Stomach (tissue), 7 donors: ENCODE measurements around the gene ARL2BP.

DNA sequence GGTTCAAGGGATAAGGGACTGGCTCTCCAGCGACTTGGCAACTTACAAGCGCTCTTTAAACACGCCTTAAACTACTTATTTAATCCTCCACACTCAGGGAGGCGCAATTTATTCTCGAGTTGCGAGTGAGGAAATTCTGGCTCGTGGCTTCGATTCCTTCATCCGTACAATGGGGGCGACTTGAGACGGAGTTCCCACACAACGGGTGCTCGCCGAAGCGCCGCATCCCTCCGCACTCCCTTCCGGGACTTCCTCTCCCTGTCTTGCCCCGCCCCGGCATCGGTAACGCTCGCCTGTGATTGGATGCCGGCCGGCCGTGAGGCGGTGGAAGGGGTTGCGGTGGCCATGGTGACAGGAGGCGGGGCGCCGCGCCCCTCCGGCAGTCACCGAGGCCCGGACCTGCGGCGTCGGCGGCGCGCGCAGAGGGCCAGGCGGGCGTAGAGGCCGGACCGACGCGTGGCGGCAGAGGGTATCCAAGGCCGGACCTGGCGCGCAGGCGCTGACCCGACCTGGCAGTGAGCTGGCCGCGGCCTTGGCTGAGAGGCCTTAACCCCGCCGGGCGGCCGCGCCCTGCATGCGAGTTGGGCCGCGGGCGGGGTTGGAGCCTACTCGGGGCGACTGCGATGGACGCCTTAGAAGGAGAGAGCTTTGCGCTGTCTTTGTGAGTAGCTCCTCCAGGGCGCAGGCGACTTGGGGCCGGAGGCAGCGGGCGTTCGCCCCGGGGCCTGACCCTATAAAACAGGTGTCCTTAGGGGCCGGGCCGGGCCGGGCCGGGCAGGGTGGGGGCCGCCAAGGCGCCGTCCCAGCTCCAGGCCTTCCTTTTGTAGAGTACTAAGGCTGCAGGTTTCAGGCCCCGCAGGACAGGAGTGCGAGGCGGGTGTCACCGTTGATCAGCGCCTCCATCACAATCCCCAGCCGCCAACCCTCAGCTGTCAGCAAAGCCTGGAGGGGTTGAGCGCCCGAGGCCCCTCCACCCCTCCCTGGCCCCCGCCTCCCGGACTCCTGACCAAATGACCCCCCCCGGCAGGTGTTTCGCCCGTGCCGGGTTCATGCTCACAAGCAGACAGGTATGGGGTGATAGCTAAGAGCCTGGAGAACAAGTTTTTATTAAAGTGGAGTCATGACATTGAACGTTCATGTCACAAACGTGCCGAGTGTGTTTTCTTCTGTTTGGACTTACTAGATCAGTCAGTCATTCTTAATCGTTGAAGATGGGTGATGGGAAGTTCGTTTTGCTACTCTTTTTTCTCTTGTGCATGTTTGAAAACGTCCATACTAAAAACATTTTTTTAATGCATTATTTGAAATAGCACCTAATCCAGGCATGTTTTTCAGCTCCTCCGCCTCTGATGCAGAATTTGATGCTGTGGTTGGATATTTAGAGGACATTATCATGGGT lies at the start of gene ARL2BP:
Gene ARL2BP, plus strand, starts transcription at position 515 of the 1,399 bp plus-strand sequence.
- PRO-cap: bidirectional peak, plus-strand start at position 436 of the sequence, minus-strand start at position 251 of the sequence
- RAMPAGE, long total RNA, 5 experiments: start-site peak on the plus strand in 3 of 5 experiments, centred at positions 440 to 607 of the sequence, 8 to 72 reads per replicate
- RRBS: 2% methylated on average over 33 of the region's 105 CpGs

DNA sequence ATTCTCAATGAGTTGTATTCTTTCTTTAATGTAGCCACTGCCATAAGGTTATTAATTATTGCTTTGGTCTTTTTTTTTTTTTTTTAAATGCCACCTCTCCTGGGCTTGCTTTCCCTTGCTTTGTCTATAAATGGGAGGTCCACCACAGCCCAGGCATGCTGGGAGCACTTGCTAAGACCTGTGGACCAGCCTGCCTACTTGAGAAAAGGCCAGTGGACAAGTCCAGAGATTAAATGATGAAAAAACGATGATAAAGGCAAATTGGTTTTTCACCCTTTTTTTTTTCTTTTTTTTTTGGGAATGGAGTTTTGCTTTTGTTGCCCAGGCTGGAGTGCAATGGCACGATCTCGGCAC lies 8.5 kb downstream of the ARL2BP start:
- PRO-cap: no peak
- RAMPAGE, long total RNA, 5 experiments: no peak in any of the 5 experiments
- RRBS: no CpG with 5 or more reads among the region's 3 CpGs

GRCh38 chr16:57297627-57298304 lies 13.3 kb upstream of the PLLP start:
- PRO-cap: no peak
- RAMPAGE, long total RNA, 5 experiments: no peak in any of the 5 experiments
- RRBS: no CpG with 5 or more reads among the region's 15 CpGs

GRCh38 chr16:57316342-57317414 lies 32.2 kb upstream of the PLLP start:
- PRO-cap: no peak
- RAMPAGE, long total RNA, 5 experiments: no peak in any of the 5 experiments
- RRBS: no CpG with 5 or more reads among the region's 9 CpGs

- PRO-cap: no peak
- RAMPAGE, long total RNA, 5 experiments: no peak in any of the 5 experiments
- RRBS: no CpG with 5 or more reads among the region's 9 CpGs
Measured at GRCh38 chr16:57422270-57423052, 17.9 kb downstream of the CCL17 start.

DNA sequence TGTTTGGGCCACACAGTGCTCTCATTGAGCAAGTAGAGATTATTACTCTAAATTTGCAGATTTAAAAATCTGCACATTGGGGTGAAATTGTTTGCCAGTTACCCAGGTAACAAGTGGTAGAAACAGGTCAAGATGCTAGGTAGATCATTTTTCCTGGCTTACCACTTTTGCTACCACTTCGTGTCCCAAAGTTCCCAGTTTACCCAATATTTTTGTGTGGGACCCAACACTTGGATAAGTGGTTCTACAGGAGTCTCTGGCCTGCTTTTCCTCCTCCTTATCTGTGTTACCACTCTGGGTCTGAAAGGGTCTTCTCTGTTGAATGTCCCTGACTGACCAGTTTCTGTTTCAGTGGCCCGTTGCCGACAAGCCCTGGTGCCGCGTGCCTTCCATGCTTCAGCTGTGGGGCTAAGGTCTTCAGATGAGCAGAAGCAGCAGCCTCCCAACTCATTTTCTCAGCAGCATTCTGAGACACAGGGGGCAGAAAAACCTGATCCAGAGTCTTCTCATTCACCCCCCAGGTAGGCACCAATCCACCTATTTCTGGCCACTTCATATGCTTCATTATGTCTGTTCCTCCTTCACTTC lies 3.5 kb downstream of the COQ9 start:
- PRO-cap: no peak
- RAMPAGE, long total RNA, 5 experiments: start-site peak on the plus strand in 2 of 5 experiments, centred at positions 358 to 434 of the sequence, 14 reads per replicate
- RRBS: no CpG with 5 or more reads among the region's 5 CpGs

DNA sequence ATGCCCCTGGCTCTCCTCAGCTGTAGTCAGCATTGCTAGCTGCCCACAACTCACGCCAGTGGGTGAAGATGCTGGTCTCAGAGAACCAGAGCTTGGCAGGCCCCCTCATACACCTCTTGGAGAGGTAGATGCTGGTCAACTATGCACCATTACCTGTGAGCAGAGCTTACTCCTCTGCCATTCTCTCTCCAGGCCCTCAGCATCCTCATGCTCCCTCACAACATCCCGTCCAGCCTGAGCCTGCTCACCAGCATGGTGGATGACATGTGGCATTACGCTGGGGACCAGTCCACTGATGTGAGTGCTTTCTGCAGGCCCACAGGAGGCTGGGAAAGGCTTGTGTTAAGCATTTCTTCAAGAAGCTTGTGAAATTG lies 4.4 kb upstream of the POLR2C start:
- PRO-cap: no peak
- RAMPAGE, long total RNA, 5 experiments: no peak in any of the 5 experiments
- RRBS: no CpG with 5 or more reads among the region's 3 CpGs

GRCh38 chr16:57480186-57480728 lies 6.0 kb downstream of the DOK4 start:
- PRO-cap: bidirectional peak, plus-strand start at chr16:57480526, minus-strand start at chr16:57480370
- RAMPAGE, long total RNA, 5 experiments: no peak in any of the 5 experiments
- RRBS: 14% methylated on average over 5 of the region's 12 CpGs

DNA sequence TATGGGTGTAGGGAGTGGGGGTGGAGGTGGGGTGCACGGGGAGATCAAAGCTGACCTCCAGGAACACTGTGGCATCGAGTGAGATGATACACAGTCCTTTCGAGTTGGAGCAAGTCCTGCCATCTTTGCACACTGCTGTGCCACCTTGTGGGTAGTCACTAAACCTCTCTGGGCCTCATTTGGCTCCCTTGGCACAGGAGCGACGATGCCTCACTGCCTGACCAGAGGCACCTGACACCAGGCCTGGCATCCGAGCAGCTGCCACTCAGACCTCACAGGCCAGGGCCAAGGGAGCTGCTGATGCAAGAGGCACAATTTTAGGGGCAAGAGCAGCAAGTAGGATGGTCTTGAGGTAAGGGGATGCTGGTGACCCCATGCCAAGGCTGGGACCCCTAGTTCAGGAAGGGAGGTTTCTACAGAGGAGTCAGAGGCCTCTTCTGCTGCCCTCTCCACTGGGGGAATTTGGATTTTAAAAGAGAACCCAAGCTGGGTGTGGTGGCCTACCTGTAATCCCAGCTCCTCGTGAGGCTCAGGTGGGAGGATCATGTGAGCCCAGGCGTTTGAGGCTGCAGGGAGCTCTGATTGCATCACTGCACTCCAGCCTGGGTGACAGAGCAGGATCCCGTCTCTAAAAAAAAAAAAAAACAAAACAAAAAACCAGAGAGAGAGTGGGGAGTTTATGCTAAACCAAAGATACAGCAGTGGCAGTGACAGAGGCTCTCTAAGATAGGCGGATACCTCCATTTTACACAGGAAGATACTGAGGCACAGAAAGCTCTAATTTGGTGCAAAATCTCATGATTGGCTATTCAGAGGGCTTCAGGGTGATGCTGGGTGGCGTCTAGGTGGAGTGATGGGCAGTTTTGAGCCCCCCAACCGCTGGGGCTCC lies 6.7 kb upstream of the ADGRG1 start:
- PRO-cap: unidirectional peak, minus-strand start at position 522 of the sequence
- RAMPAGE, long total RNA, 5 experiments: no peak in any of the 5 experiments
- RRBS: no CpG with 5 or more reads among the region's 12 CpGs

DNA sequence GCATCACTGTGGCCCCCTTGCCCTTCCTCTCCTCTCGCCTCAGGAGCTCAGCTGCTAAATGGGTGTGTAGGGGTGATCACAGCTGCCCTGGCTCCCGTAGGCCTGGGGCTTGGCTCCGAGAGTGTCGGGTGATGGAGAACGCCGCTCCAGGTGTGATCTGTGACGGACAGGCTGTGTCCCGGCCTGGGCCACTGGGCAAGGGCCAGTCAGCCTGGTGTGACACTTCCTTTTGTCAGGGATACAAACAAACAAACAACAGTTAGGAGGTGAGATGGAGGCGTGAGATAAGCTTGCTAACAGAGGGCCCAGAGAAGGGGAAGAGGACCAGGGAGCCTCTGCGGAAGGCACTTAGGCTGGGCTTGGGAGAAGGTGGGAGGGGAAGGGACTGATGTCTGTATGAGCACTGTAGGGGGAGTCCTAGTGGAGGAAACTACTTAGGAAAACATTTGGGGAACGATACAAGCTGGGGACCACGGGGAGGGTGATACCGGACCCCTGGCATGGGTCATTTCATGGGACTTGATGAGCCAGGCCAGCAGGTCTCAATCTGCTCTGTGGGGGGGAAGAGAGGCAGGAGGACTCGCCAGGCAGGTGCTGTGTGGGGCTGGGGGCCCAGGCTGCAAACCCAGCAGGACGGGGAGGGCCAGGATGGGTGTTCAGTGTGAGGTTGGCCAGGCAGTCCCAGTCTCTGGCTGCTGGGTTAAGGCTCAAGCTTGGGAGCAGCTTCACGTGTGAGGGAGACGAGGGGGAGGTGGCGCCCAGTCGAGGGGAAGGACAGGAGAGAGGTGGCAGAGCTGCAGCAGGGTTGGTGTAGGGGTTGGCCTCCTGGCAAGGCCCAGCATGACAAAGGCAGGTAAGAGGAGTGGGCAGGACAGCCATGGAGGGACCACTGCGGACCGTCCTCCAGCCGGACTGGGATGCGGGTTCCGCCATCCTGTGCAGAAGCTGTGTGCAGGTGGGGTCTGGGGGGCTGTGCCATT lies 2.3 kb downstream of the ADGRG1 start:
- PRO-cap: no peak
- RAMPAGE, long total RNA, 5 experiments: start-site peak on the plus strand in 1 of 5 experiments, centred at position 920 of the sequence, 6 reads per replicate
- RRBS: no CpG with 5 or more reads among the region's 24 CpGs

GRCh38 chr16:57688509-57689363 lies 5.9 kb upstream of the DRC7 start:
- PRO-cap: no peak
- RAMPAGE, long total RNA, 5 experiments: start-site peak on the plus strand in 1 of 5 experiments, at chr16:57688565-57689369 at its widest, 5 reads per replicate
- RRBS: no CpG with 5 or more reads among the region's 11 CpGs

GRCh38 chr16:57740309-57740718 lies 4.7 kb downstream of the KATNB1 start:
- PRO-cap: no peak
- RAMPAGE, long total RNA, 5 experiments: no peak in any of the 5 experiments
- RRBS: 65% methylated on average over 4 of the region's 14 CpGs

DNA sequence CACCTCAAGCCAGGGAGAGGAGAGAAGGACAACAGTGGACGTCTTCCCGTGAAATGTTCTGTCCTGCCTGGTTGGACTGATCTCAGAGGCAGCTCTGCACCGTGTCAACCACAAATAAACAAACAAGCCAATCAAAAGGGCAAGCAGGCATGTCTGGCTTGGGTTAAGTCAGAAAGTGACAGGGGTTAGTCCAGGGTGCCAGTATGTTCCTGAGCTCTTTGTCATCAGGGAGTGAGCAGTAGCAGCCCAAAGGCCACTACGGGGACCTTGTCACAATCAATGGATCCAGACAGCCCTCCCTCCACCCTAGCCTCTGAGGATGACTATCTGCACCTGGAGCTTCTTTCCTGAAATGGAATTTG lies 35.0 kb downstream of the CNGB1 start:
- PRO-cap: no peak
- RAMPAGE, long total RNA, 5 experiments: no peak in any of the 5 experiments
- RRBS: no CpG with 5 or more reads among the region's 4 CpGs

GRCh38 chr16:58027257-58028296 lies 2.0 kb downstream of the MMP15 start:
- PRO-cap: bidirectional peak, plus-strand start at chr16:58027518, minus-strand start at chr16:58027433; unidirectional peak, minus-strand start at chr16:58027687; unidirectional peak, minus-strand start at chr16:58027764
- RAMPAGE, long total RNA, 5 experiments: no peak in any of the 5 experiments
- RRBS: 7% methylated on average over 18 of the region's 41 CpGs

GRCh38 chr16:58128048-58128959 lies 877 bp downstream of the CFAP20 start:
- PRO-cap: unidirectional peak, plus-strand start at chr16:58128884
- RAMPAGE, long total RNA, 5 experiments: no peak in any of the 5 experiments
- RRBS: no CpG with 5 or more reads among the region's 25 CpGs

- PRO-cap: unidirectional peak, minus-strand start at chr16:58157895
- RAMPAGE, long total RNA, 5 experiments: no peak in any of the 5 experiments
- RRBS: no CpG with 5 or more reads among the region's 34 CpGs
Measured at GRCh38 chr16:58157479-58158417, 28.6 kb upstream of the CFAP20 start.

GRCh38 chr16:58160404-58161650 lies 31.6 kb upstream of the CFAP20 start:
- PRO-cap: no peak
- RAMPAGE, long total RNA, 5 experiments: start-site peak on the minus strand in 3 of 5 experiments, at chr16:58160576-58161237 at its widest, 5 to 18 reads per replicate
- RRBS: no CpG with 5 or more reads among the region's 13 CpGs

DNA sequence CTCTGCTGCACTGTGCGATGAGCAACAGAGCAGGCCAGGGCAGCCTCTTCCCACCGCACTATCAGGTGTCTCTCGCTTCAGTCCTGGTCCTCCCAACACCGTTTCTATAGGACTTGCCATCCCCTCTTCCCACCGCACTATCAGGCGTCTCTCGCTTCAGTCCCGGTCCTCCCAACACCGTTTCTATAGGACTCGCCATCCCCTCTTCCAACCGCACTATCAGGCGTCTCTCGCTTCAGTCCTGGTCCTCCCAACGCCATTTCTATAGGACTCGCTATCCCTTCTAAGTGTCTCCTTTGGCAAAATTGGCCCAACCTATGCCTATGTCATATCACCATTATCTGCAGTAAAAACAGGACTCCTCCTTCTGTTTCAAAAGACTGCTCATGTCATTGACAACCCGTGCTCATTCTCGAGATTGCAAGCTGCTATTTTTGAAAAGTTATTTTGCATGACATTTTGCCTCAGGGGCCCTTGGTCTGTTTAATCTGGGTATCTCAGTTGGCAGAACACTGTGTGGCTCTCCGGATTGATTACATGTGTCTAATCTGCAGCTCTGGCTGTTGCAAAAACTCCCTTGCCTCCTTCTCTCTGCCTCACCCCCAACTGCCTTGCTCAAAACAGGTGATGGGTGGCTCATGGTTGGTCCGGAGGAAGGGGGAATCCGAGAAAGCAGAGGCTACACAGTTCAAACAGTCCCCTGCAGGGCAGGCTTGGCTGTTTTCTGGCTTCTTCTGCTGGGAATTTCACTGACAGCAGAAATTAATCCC lies 25.2 kb downstream of the GINS3 start:
- PRO-cap: no peak
- RAMPAGE, long total RNA, 5 experiments: no peak in any of the 5 experiments
- RRBS: 41% methylated on average over 2 of the region's 20 CpGs

- PRO-cap: no peak
- RAMPAGE, long total RNA, 5 experiments: no peak in any of the 5 experiments
- RRBS: no CpG with 5 or more reads among the region's 7 CpGs
Measured at GRCh38 chr16:58471274-58471794, 28.6 kb upstream of the NDRG4 start.

DNA sequence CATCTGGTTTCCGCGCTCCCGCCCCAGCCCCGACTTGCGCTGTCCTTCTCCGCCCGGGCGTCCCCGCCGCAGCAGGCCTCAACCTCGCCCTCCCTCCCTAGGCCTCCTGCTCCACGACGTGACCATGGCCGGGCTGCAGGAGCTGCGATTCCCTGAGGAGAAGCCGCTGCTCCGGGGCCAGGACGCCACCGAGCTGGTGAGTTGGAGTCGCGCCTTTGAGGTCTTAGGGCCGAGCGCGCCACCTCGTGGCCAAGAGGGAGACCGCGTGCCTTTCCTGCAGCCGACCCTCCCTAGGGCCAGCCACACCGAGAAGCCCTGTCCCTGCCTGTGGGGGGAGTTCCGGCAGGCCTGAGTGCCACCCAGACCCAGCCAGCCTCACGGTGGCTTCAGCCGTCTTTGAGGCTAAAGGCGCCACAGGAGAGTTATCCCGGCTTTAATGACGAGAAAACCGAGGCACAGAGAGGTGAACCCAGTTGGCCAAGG lies 12.2 kb upstream of the NDRG4 start:
- PRO-cap: no peak
- RAMPAGE, long total RNA, 5 experiments: no peak in any of the 5 experiments
- RRBS: 9% methylated on average over 14 of the region's 36 CpGs